Camera-type eye (tissue), 1 donor: ENCODE measurements around a stretch of chr1.

DNA sequence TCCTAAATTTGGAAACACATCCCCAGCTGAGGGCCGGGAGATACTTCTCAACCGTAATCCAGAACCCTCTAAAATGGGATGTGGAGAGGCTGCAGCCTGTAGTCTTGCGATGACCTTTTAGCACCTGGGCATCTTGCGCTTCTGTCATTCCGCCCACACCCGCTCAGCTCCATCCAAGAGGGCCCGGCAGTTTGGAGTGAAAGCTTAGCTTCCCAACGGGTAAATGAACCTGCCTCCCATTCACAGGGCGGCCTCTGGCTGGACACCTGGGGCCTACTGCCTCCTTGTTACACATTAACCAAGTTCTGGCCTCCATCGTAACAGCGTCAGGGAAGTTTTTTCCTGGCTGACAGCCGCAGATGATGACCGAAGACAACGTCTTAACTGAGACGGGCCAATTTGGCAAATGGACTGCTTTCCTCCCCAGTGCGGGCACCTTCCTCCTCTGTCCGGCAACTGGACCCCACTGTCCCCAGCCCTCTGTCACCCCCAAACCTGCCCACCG, 462 bp upstream of the RAB4A start:
- RAMPAGE, long total RNA: no peak

DNA sequence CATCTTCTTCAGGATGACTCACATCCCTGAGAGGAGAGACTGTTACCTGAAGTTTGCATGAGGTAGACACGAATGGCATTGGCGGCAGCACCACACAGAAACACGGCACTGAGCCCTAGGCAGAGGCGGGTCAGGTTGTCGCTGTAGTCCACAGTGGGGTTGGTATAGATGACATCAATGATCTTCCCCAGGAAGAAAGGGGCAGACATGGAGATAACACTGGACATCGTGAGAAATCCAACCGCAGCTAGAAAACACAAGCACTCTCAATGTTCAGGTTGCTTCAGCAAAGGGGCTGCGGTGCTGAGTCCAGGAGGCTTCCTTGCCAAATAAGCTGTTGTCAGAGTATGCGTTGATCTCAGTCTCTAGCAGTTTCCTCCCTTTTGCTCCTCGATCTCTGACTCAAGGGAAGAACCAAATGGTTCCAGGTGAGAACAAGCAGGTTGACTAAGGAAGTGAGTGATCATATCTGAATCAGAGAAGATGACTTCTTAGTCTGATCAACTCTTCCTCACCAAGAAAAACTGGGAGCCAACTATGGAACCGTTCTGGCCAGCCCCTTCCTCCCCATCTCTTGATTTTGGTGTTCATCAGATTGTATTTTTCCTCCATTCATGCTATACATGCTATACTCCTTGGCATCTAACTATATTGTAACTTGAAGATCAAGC, 9.2 kb downstream of the ABCB10 start:
- RAMPAGE, long total RNA: no peak

DNA sequence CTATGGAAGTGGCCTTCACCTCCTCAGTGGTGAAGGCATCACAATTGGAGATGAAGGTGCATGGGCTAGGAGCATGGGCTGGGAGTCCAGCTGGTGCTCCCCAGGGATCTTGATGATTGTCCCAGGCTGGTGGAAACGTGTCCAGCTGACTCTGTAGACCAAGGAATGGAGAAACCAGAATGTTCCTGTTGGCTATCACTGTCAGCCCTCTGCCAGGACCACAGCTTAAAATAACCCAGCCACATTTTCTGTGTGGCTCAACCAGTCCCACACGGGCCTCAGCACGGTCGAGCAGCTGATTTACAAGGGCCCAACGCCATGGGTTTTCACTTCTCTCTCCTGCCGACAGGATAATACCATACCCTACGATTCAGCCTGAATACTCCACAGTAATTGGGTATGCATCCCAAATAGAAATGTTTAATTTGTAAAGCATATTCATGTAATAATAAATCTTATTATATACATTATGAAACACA, 28.6 kb downstream of the TAF5L start:
- RAMPAGE, long total RNA: no peak

DNA sequence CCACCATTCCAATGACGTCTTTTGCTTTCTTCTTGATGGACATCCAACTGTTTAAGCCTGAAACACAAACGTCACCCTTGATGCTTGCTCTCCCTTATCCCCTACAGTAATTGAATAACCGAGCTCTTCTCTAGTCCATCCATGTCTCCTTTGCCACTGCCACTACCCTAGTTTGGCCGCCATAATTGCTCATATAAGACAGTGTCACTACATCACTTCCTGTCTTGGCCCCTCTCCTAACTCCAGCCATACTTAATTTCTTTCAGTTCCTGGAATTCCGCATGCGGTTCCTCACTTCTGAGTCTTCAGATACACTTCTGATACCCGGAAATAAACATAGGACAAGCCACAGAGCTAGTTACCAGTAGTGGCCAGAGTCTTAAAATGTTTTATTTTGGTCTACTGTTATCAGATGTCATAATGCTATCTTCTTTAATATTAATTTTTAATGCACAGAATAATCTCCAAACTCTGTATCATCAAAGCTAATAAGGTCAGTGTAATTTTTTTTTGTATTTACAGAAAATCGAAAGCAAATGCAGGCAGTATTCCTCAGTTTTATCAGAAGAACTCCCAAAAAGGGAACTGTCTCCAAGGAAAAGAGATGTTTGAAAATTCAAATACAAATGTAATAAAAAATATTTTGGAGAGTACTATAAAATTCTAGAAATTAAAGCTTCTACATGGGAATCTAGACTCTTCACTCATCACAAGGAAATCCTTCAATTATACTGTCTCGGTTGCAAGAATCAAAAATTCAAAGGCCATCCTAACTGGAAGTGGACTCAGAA, 25.3 kb downstream of the TAF5L start:
- RAMPAGE, long total RNA: no peak

DNA sequence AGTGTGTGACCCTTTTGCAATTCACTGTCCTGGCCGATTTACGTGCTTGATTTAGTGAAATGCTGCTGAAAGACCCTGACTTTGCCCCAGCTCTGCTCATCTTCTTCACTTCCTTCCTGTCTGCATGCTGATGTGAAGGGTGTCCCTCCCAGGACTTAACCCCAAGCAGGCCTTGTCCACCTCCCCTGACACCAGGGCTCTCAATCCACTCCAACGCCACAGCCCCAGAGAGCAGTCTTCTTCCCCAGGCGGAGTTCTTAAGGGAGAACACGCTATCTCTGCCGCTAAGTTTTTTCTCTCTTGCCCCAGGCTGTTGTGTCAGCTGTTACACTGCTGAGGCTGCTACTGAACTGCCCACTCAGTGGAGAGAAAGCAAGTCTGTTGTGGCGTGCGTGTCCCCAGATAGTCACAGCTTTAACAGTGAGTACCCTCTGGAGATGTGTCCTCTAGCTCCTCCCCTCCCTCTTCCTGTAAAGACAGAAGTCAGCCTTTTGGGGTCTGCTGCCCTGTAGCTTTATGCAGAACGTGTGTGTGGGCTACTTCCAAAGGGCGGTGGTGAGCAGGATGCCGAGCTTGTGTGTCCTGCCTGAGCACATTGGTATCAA, 19.6 kb downstream of the URB2 start:
- RAMPAGE, long total RNA: no peak

DNA sequence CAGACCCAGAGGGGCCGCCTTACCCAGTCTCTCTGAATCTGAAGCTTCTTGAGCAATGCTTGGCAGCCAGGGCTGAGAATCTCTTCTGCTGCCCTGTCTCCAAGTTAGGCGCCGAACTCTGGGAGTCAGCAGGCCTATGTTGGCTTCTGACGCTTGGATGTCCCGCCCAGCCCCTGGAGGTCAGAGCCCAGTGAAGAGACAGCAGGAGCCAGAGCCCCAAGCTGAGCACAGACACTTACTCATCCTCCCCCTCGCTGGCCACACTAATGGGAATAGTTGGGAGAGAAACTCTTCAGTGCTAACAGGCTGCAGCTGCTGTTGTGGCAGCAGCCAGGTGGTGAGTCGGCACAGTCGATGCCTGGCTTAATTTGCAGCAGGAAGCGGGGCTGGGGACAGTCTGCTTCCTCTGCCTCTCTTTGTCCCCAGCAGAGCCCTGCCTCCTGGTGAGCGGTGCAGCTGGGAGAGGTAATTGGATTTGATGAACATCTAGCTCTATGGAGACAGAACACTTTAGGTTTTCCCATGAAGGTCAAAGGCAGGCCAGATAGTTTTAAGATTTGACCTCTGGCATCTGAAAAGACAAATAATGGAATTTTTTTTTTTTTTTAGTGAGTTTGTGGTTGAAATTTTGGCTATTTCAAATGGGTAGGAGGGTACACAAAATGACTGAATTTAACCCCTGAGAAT, 68.3 kb downstream of the URB2 start:
- RAMPAGE, long total RNA: no peak

DNA sequence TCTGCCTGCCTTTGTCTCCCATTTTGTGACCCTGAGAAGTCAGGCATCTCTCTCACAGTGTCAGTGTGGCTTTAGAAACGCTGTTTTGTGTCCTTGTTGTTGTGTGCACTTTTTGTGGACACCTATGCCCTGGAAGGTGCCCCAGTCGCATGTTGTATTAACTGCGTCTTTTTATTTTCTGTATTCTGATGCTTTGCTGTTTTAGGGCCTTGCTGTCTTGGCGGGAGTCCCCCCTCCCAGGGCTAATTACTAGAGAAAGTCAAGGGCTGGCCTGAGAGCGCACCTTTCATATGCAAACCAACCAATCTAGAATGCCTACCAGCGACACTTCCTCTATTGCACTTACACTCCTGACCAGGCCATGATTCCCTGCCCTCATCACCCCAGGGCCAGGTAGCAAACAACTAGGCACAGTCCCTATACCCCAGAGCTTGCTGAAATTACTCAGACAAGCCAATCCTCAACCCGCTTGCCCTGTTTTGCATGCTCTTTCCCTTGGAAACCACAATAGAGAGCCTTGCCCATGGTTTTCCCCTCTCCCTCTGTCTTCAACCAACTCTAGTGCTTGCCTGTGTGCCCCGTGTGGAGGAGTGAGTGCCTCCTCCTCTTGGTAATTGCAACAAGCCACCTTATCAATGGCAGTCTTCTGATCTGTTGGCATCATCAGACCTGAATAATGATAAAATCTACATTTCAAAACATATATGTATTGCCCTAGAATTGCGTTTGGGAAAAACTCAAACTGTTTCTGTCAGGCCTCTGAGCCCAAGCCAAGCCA, 70.3 kb downstream of the URB2 start:
- RAMPAGE, long total RNA: no peak

DNA sequence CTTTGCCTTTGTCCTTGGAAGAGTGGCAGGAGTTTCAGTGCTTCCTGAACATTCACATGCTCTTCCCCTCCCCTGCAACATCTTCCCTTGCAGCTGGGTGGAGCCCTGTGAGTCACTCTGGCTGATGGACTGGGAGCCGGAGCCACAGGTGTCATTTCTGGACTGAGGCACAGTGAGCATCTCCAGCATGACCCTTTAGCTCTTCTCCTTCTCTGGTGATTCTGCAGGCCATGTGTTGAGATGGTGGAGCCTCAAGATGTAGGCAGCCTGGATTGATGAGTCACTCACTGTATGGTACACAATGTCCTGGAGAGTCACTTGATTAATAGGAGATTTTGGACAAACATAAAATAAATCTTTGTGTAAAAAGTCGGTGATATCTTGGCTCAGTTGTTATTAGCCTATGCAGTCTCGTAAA, 217.8 kb downstream of the URB2 start:
- RAMPAGE, long total RNA: no peak

DNA sequence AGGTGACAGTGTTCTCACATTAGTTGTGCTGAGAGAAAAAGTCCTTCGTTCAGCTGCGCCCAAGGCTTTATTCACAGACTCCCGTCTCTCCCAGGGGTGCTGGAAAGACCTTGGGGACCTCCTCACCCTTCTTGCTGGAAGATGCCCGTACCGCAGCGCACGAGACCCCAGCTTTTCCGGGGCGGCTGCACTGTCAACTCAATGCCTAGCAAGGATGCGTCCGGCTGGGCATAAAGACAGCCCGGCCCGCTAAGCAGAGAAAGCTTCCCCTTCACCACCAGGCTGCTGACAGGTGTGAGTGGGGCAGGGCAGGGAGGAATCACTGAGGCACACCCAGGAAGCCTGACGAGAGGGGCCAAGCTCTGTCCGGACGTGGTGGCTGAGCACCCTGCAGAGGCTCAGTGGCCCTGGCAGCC, 125.3 kb downstream of the PGBD5 start:
- RAMPAGE, long total RNA: no peak

GRCh38 chr1:230601261-230601928, 40.9 kb upstream of the COG2 start:
- RAMPAGE, long total RNA: no peak

GRCh38 chr1:230702662-230703589, 11.0 kb downstream of the AGT start:
- RAMPAGE, long total RNA: no peak

DNA sequence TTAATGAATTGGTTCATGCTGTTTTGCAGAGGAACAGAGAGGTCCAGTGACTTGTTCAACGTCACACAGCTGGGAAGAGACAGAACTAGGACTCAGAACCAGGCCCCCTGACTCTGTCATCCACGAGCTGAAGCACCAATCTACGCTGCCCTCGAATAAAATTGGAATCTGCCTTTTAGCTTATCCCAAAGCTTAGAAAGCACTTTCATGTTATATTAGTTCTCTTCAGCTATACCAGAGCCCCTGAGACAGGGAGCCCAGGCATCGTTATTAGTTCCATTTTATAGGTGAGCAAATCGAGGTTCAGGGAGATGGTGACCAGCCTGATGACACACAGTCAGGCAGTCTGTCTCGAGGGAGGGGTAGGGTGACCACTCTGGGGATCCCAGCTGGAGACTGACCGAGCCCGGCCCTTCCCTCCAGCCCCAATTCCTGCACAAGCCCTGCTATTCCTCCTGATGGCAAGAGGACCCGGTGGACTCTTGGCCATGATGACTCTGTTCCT, 569 bp downstream of the AGT start:
- RAMPAGE, long total RNA: no peak

DNA sequence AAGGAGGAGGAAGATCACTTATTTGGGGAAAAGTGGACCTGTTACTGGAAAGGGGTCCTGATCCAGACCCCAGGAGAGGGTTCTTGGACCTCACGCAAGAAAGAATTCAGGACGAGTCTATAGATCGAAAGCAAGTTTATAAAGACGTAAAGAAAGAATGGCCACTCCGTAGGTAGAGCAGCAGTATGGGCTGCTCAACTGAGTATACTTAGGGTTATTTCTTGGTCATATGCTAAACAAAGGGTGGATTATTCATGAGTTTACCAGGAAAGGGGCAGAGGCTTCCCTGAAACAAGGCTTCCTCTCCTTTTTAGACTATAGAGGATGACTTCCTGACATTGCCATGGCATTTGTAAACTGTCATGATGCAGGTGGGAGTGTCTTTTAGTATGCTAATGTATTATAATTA, 7.4 kb upstream of the CAPN9 start:
- RAMPAGE, long total RNA: no peak

DNA sequence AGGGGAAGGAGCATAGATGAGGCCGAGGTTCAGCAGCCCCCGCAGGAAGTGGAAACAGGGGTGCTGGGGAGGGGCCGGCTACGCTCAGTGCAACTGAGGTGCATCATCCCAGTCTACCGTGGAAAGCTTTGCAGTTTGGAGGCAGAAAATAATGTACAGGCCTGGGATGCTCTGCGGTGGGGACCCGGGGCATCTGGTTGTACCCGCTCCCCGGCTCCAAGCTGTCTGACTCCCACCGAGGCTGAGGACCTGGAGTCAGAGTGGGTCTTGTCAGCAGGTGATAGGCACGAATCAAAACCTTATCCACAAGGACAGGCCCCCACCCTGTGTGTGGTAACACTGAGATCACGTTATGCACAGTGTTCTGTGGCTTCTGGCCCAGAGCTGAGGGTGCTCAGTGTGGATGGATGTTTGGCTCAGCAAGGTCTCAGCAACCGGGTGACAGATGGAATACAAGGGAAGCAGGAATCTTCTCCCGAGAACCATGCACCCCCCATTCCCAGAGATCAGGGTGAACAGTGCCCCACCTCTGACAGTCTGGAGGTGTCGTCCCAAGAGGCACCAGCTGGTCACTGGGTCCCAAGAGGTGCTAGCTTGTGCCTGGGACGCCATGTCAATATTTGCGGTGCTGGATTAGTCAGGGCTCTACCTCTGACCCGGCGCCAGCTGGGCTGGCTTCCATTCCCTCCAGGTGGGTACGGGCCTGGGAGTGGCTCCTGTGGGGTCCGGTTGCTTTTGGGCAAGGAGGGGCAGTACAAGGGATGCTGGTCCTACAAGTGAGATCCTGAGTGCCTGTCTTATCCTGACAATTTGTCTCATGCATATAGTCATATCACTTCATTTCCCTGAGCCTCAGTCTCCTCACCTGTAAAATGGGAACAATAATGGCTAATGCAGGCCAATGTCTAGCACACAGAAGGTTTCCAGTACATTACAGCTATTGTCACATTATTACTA, 815 bp downstream of the CAPN9 start:
- RAMPAGE, long total RNA: no peak

DNA sequence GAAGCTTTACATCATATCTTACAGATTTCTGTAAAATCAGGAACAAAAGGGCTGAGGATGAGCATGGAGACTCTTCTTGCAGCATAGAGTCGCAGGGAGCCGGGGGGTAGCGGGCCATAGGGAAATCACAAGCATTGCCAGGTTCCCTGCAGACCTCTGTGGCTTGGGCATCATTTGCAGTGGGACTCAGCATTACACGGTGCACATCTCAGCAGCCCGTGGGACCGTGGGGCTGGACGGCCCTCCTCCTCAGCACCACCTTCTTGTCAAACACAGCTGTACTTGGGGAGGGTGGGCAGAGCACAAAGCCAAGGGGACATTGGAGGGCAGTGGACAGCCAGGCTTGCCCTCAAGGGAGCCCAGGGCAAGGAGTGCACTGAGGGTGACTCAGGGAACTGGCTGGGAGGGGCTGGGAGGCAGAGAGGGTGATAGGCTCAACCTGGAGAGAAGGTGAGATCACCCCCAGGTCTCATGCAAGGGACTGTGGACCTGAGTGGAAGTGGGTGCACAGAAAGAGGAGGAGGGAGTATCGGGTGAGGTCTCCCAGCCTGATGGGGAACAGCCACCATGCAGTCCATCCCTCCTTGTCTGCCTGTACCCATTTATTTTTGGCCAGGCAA, 3.4 kb downstream of the CAPN9 start:
- RAMPAGE, long total RNA: no peak

DNA sequence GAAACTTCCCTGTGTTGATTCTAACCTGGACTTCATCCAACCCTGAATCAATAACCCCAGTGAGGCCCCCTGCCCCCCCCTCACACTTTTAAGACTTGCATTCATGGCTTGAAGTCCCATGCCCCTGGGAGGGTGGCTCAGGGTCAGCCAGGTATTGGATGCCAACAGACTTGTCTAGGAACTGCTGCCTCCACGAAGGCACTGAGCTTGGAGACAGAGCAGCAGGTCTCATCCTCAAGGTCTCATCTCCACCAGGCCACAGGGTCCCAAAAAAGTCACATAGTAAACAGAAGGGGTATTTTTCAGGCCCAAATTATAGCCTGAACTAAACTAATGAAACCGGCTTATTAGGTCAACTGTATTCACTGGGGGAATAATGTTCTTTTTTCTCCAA, 44.1 kb downstream of the C1orf198 start:
- RAMPAGE, long total RNA: no peak

GRCh38 chr1:230867015-230867701, 1.2 kb downstream of the C1orf198 start:
- RAMPAGE, long total RNA: no peak

- RAMPAGE, long total RNA: no peak
Observed at GRCh38 chr1:231018847-231019475, 21.1 kb downstream of the FAM89A start.

GRCh38 chr1:231365194-231366000, 27.3 kb downstream of the SPRTN start:
- RAMPAGE, long total RNA: no peak

DNA sequence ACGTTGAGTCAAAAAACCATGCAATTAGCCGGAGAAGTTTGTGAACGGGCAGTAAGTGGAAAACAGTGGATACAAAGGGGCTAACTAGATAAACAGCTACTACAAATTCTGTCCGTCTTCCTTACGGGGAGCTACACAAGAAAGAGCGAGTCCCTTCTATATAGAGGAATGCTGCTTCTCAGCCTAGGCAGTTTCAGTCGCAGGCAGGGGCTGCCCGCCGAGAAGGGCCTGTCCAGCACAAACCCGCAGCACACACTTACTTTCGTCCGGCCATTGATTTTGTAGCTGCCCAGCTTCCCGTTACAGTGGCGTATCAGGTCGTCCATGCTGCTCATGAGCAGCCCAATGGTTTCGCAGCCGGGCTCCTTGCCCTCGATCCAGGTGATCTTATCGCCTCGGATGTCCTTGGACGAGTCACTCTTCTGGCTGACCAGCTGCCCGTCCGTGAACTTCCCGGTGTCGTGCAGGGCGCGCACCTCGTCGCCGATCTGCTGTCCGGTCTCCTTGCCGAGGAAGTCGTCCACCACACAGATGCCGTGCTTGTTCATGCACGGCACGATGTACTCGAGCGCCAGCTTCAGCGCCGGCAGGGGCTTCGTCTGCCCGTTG, 1.2 kb downstream of the EGLN1 start:
- RAMPAGE, long total RNA: no peak